Peripheral blood mononuclear cell (primary cell): ENCODE results near the genes IL23R and SERBP1.

DNA sequence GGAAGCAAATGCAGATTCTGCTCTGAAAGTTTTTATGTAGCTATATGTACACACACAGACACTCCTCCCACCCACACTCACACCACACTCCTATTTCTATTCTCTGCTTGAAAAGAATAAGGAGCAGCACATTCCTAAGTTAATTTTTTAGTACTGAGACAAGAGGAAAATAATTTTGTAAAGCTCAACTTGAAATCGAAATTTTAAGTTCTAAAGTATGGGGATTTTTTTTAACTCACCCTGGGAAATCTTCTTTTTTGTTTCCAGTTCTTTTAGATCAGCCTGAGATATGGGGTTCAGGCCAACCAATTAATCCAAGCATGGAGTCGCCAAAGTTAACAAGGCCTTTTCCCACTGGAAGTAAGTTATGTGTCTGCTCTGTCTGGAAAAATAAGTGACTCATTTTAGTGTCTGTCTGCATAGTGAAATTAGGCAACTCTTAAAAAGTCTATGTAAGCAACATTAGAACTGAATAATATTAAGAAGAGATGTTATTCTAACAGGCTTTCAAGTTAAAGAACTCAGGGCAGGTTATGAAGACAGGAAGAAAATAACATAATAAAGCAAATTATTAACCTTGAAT lies 75.4 kb upstream of the DYNLT5 start:
- PRO-cap, 8 experiments, result no peak in any of the 8 experiments

DNA sequence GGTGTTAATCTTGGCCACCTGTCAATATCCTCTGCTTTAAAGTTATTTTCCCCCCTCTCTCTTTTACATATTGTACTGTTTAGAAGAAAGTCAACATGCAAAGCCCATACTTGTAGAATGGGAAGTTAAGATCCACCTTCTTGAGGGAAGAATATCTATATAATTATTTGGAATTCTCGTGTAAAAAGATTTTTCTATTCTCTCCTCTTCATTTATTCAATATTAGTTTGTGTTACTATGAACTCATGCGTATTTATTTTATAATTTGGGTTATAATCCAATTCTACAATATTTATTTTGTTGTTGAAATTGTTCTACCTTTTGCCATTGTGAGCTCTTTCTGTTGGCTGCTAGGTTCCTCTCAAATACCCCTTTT lies 46.7 kb downstream of the DNAI4 start:
- PRO-cap, 8 experiments, result peak in 2 of 8 experiments; most common minus-strand start position 179 of the sequence (in 2)

GRCh38 chr1:66925642-66925875 lies 769 bp downstream of the MIER1 start:
- PRO-cap, 8 experiments, result no peak in any of the 8 experiments

DNA sequence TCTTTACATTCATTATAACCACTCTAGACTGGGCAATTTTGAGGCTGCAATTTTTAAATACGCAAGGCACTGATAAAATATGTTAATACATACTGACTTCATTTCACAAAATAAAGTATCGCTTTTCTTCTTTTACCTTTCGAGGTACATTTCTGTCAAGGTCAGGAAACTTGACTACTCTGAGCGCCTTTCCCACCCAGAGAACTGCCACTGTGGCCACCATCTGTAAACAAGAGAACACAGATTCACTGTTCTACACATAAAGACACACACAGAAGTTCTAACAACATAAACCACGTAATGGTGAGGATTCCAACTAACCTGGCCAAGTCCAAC lies 1.3 kb downstream of the SLC35D1 start:
- PRO-cap, 8 experiments, result no peak in any of the 8 experiments

DNA sequence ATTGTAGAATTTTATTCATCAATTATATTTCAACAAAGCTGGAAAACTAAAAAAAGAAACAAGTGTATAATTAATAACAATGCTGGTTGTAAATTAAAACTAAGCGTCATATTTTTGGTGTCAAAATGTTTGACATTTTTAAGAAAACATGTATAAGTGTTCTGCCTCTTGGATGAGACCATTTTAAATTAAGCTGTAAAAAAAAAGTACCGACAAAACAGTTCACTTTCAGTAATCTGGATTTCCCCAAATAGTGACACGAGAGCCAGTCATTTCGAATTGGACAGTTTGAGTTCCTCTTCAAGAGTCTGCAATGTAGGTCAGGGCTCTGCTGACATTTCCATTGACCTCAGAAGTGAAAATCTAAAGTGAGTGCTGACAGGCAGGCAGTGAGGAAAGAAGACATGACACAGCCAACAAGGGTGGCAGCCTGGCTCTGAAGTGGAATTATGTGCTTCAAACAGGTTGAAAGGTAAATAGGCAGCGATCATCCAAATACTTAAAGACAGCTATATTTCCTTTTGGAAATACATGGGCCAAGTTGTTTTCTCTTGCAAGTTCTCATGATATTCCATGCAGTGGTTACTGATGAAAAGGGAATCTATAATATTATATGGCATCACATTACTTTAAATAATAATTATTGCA lies at the start of gene IL23R:
IL23R (plus strand) TSS at position 385 of the 648 bp plus-strand sequence.
- PRO-cap, 8 experiments, result peak in 2 of 8 experiments; most common plus-strand start position 389 of the sequence (in 2)

- PRO-cap, 8 experiments, result no peak in any of the 8 experiments
Observed at GRCh38 chr1:67411242-67412538, 18.5 kb downstream of the SERBP1 start.

DNA sequence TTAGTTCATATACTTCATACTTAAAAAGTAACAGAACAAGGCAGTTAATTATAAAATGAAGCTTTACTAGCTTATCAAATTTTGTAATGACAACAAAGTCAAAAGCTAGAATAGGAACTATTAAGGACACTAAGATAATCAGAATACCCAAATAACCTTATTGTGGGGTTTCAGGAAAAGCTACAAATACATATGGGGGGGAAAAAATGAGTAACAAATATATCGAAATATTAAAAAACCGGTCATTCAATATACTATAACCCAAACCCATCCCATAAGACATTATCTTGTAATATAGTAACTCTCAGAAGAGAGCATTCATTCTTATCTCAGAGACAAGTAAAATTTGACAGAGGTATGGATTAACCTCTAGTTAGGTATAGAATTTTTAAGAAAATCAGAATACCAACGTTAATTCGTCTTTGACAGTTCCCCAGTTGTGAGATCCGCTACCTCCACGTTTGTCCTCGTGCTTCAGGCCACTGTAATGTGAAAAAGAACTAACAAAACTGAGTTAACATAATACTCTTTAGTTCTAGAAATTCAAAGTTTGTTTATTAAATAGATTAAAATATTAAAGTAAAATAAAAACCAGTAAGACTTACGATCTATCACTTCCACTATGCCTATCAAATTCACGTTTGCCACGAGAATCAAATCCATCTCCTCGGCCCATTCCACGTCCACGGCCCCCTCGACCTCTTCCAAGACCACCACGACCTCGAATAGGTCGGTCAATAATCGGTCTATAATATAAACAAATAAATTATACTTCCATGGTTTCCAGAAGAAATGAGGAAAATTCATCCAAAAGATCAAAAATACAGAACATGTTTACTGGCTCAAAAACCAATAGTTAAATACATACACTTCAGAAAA lies 5.5 kb downstream of the SERBP1 start:
- PRO-cap, 8 experiments, result no peak in any of the 8 experiments

DNA sequence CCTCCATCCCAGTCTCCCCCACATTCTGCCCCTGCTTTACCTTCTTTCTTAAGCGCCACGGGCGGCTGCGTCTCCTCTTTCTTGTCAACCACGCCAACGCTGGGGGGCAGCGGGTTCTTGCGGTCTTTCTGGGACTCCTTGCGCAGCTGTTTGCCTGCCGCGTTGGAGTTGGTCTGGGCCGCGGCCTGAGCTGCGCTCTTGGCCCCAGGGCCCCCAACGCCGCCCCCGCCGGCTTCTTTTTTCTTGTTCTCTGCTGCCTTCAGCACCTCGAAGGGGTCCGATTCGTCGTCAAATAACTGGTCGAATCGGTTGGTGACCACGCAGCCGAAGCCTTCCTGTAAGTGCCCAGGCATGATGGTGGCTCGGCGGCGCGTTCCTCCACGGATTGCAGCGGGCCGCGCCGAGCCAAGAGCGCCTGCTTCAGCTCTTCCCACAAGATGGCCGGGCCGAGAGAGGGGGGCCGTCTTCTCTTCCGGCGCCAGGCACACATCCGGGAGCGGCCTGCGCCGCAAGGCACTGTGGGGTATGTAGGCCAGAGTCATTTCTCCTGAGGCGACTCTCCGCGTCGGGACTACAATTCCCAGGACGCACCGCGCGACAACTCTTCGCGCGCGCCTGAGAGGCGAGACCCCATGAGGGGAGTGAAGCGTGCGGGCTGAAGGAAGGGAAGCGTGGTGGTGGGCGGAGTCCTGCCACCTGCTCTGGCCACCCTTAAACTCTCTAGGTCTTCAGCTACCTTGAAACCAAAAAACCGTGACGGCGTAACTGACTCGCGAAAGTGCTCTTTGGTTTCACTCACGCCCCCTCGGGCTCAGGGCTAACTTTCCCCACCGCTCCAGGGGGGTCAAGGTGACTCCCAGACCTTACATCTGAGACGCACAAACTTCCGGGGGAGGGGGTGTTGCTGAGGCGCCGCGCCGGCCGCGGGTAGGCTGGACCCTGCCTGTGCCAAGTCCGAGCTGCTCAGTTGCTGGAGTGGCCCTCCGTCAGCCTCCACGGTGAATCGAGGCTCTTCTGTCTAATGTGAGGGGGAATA lies at the start of gene SERBP1:
SERBP1 (minus strand) TSS at position 455 of the 1,036 bp plus-strand sequence.
- PRO-cap, 8 experiments, result peak in 8 of 8 experiments; most common plus-strand start position 633 of the sequence (in 6); most common minus-strand start position 471 of the sequence (in 7)

GRCh38 chr1:67521845-67522409 lies 91.7 kb upstream of the SERBP1 start:
- PRO-cap, 8 experiments, result no peak in any of the 8 experiments

DNA sequence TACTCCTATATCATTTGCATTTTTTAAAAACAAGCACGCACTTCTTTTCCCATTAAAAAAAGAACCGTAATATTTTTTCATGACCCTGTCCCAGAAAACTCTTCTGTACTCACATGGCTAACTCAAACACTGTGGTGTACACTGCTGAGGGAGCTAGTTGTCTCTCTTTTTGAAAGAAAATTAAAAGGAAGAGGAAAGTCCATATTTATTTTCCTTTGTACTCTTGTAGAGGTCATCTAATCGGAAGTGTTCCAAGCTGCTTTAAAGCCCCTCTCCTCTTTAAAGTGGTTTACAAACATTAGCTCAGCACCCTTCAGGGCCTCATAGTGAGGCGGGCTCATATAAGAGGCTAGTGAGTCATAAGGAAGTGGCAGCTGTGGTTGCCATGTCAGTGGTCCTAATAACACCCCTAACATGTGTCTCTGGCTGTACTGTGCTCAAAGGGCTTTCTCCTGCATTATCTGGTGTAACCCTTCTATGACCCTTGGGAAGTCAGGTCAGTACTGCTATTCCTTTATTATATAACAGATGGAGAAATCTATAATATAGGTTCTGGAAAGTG lies 104.4 kb upstream of the SERBP1 start:
- PRO-cap, 8 experiments, result no peak in any of the 8 experiments

DNA sequence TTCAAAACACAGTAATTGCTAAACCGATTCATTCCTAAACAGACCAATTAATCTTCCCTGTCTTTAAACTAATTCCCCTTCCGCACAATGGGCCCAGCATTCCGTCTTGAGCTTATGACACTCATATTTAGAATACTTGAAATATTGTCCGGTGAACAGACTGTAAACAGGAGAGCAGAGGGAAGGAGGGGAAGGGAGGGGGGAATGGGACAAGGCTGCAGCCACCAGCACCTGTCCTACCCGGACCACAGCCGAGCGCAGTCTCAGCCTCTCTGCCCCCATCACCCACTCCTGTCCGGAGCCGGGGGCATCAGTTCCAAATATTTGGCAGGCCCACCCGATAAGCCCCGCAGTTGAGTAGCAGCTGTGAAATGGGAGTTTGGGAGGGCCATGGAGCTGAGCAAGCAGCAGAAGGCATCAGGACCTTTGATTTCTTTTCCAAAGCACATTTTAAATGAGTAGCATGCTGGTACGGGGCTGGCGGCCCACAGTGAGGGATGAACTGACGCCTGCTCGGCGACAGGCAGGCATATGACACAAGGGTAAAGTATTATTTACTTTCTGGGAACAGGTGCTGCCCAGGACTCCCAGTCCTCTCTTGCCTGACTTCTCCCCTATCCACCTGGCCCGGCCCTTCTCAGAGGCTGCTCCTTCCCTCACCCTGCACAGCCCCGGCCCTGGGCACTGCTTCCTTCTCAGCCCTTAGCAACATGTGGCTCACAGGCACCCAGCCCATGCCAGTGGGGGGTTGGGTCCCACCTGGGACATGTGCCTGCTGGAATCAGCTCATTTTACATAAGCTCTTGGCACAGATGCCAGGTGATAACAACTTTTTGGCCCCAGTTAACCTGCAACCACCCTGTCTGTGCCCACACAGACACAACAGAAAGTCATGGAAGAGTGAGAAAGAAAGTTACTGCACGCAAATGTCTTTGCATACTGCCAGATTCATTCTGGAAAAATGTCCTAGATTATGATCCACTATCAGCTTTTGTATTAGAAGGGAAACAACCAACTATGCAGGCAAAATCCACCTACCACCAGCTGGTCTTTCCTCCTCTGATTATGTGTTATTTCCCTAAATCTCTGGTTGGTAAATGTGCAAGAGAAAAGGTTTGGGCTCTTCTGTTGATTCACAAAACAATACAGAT lies 112.4 kb upstream of the GADD45A start:
- PRO-cap, 8 experiments, result no peak in any of the 8 experiments

DNA sequence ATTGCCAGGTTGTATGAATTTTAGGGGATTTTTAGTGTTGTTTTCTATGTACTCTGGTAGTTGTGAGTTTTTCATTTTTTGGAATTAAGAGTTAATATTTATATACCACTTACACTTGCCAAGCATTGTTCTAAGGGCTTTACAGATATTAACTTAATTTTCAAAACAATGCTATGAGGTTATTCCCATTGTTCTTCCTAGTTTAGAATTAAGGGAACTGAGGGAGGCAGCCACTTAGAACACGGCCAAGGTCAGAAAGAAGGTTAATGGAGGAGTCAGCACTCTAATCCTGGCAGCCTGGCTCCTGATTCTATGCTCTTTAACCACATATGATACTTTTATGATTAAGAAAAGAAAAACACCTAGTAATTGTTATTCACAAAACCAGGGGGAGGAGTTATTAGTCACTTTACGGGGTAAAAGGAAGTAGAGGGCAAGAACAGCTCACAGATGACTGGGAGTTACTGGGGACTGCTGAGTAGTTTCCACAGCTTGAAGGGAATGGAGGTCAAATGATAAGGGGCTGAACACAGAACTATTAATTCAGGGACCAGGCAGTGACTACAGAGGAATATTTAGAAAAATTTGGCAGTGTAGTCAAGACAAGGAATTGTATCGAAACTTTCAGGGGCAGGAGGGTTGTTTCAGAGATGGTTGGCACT lies 38.6 kb downstream of the GADD45A start:
- PRO-cap, 8 experiments, result peak in 4 of 8 experiments; most common plus-strand start position 447 of the sequence (in 4)

DNA sequence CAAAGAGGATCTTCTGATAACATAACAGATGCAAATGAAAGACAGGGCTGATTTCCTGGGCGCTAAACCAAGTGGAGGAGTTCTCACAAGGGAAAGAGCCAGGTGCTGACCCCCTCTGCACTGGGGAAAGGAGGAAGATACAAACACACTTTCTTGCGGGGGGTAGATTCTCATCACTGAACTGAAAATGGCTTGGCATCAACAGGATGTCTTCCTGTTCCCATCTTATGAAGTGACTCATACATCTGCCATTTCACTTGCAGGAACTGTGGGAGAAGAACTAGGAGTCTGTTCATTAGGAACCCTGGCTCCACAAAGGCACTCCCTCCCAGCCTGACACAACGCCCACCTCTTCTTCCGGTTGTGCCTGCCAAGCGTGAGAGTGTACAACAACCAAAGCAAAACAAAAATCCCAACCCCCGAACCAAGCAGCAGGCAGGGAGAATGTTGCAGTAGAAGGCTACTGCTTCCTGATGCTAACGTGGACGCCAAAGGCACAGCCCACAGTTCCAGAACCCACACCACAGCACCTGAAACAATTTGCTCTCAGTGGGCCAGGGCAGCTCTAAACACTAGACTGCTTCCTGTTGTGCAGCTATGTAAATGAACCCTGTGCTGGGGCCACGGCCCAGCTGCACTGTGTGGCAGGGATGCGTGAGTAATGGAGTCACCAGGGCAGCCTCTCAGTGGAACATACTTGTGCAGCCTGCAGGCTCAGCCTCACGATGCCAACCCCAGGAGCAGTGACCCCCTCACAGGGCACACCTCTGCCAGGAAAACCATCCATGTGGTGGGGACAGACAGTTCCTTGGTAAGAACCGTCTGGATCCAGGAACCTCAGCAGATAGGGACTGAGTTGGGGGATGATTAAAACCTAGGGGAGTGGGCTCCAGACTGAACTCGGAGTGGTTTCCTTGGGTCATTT lies 51.2 kb downstream of the GADD45A start:
- PRO-cap, 8 experiments, result peak in 2 of 8 experiments; most common plus-strand start position 637 of the sequence (in 1); most common minus-strand start position 532 of the sequence (in 1)

- PRO-cap, 8 experiments, result no peak in any of the 8 experiments
Observed at GRCh38 chr1:68796739-68797172, 299.9 kb upstream of the DEPDC1 start.

GRCh38 chr1:70425553-70425919 lies 14.5 kb downstream of the CTH start:
- PRO-cap, 8 experiments, result peak in 1 of 8 experiments; most common plus-strand start chr1:70425715 (in 1)

- PRO-cap, 8 experiments, result no peak in any of the 8 experiments
Observed at GRCh38 chr1:71076417-71076998, 4.3 kb downstream of the ZRANB2 start.

- PRO-cap, 8 experiments, result no peak in any of the 8 experiments
Observed at GRCh38 chr1:72006756-72006963, 275.7 kb downstream of the NEGR1 start.

- PRO-cap, 8 experiments, result no peak in any of the 8 experiments
Observed at GRCh38 chr1:73593306-73593935, 604.6 kb downstream of the LRRIQ3 start.

GRCh38 chr1:74504997-74505671 lies 7.3 kb downstream of the LRRC53 start:
- PRO-cap, 8 experiments, result no peak in any of the 8 experiments

DNA sequence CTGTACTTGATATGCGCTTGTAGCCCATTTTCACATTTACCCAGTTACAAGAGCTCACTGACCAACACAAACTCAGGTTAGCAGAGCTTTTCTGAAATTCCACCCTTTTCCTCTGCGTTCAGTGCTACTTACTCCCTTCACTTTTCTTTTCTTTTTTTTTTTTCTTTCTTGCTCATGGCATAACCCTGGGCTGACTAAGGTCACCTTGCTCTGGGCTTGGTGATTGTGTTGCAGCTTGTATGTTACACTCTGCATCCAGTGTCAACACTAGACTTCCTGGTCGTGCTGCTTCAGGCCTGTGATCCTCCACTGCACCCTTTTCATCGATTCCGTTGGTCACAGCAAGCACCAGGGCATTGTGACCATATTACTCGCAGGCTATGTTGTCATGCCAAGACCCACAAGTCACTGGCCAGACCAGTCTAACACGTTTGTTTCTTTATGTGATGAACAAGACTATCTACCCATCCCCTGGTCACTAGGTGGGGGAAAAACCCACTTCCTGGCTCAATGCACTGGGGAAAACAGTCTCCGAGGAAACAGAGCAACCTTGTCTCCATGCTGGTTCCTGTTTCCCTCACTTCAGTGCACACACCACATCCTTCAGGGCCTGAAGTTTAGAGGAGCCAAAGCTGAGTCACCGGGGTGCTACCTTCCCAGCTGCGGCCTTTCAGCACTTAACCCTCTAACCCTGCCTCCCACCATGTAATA lies 21.0 kb downstream of the ERICH3 start:
- PRO-cap, 8 experiments, result no peak in any of the 8 experiments